Aortic smooth muscle cell (primary cell): Measurements from ENCODE around the genes C10orf90 and NPS.

DNA sequence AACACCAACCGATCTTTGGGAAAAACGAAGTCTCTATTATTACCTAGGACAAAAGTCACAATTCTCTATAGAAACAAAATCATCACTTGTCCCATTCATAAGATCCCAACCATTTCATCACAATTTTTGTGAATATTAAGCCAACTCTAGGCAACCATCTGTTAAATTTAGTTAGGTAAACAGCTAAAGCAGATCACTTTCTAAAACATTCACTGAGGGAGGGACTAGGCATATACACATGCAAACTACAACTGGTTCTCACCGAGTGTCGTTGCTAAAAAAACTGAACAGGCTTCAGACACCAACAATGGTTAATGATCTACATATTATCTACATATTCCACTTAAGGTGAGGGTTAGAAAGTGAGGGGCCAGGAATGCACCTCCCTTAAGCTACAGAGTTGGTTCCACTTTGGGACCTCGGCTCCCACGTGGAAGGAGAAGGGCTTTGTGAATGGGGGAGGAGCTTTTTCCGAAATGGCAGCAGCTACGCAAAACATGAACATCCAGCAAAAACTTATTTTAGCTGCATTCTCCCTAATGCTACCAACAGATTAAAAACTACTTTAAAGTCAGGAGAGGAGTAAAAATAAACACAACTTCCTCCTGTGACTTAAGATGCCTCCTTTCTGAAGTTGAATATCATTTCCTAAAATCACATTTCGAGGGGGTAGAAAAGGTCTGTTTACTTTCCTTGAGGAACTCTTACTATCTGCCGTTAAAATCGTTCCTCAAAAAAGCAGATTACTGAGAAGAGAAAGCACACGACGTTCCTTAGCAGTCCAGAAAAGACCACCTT lies 126.7 kb upstream of the CTBP2 start:
- RRBS = no CpG with 5 or more reads among the region's 13 CpGs

- RRBS = 1% methylated on average over 21 of the region's 80 CpGs
Observed at GRCh38 chr10:125160077-125160783, 132.4 kb upstream of the CTBP2 start.

- RRBS = 3% methylated on average over 12 of the region's 22 CpGs
Observed at GRCh38 chr10:125161425-125161735, 133.5 kb upstream of the CTBP2 start.

- RRBS = no CpG with 5 or more reads among the region's 7 CpGs
Observed at GRCh38 chr10:125836323-125837147, 13.2 kb downstream of the BCCIP start.

DNA sequence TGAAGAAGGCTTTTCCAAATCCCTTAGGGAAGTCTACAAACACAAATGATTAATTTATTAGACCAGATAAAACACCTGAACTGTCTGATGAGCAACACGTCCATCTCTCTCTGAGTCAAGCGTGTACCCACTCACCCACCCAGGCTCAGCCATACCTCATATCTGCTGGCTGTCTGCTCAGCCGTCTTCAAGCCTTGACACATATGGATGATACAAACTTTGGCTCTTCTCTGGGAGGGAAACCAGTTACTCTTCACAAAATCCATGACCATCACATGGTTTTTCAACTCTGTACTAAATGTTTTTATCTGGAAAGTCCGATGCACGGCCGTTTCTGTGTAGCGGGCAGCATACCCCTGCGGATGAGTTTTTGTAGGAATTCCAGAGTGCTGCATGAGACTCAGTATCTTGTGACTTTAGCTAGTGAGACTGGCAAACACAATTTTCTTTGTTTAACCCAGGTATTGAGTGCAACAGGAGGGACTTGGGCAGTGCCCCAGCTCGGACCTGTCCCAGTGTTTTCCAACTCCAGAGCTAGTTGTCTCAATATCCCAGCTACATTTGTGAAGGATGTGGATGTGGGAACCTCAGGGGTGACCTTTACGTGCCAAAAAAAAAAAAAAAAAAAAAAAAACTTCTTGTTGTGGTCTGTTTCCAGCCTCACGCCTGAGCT lies at the start of gene C10orf90:
Gene C10orf90 (minus strand): TSS at position 608 of the 673 bp plus-strand sequence.
- RRBS = no CpG with 5 or more reads among the region's 11 CpGs

DNA sequence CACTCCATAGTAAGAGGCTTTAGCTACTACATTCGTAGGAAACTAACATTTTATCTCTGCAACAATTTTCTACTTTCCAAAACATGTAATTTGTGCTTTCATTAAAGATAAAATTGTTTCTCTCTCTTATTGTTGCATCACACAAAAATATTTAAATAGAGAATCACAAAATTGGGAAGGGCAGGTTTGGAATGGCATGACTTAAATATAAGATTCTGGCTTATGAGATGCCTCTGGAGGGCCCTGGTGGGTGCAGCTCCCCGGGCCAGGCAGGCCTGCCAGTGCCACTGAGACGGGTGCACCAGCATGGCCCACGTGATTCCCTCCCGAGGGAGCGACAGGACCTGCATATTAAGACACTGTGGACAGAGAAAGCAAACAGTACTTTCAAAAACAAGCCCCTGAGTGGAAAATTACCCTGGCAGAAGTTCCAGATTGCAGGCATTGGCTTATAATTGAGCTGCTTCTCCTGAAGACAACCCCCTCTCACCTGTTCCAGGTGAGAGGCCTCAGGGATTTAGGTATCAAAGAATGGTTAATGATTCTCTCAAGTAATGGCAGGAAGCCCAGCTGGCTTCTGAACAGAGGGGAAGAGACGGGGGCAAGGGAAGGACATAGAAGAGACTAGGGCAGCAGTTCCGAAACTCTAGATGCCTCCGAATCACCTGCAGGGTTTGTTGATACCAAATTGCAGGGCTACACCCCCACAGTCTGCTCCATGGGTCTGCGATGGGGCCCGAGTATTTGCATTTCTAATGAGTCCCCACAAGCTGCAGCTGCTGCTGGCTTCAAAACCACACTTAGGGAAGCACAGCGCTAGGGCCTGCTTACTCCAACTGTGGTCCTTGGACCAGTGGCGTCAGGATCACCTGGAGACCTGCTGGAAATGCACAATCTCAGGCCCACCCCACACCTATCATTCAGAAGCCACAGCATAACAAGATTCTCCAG lies 66.0 kb upstream of the DOCK1 start:
- RRBS = no CpG with 5 or more reads among the region's 13 CpGs

- RRBS = no CpG with 5 or more reads among the region's 15 CpGs
Observed at GRCh38 chr10:127012472-127013100, 107.4 kb downstream of the DOCK1 start.

GRCh38 chr10:127013101-127014057 lies 108.2 kb downstream of the DOCK1 start:
- RRBS = no CpG with 5 or more reads among the region's 17 CpGs

- RRBS = no CpG with 5 or more reads among the region's 5 CpGs
Observed at GRCh38 chr10:127196999-127197222, 520 bp upstream of the INSYN2A start.

- RRBS = no CpG with 5 or more reads among the region's 11 CpGs
Observed at GRCh38 chr10:127296880-127297568, 100.6 kb upstream of the INSYN2A start.

DNA sequence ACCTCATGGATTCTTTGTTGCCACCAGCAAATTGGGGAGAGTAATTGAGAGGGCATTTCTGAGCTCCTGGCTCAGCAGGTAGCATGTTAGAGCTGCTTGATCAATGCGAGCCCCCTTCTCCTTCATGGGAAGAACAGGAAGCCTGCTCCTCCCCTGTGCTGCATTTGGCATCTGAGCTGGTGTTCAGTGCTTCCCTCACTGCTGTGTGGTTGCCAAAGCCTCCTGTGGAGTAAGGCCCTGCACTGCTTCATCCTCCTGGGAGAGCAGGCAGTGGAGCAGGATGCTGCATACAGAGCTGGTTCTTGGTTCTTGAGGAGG lies 127.3 kb upstream of the INSYN2A start:
- RRBS = no CpG with 5 or more reads among the region's 1 CpG

- RRBS = no CpG with 5 or more reads among the region's 3 CpGs
Observed at GRCh38 chr10:127549139-127549391, at the start of gene NPS. Gene NPS (plus strand): TSS chr10:127549309.

DNA sequence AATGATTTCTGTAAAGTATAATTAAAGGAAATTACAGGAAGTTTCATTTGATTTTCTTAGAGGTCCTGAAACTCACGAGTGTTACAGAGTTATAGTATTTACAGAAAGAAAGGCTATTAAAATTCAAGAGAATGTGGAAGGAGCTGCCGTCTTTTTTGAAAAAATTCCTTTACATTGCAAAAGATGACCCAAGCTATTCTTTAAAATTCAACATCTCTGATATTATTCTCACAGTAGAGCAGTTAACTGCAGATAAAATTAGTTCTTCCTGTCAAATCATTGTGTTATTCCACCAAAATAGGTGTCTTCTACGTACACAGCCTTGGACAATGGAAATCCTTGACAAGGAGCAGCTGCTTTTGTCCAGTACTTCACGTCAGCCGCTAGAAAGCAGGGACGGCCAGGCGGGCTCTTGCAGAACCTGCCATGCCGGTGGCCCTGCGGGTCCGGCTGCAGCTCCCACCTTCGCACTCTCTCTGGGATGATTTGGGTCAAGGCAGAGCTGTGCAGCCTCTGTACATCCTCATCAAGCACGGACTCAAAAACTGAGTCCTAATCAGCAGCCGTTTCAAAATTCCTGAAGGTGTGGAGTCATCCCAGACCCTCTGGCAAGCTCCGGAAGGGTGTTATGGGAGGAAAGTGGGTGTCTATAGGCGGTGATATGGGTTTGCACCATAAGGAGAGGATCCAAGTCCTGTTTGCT lies 2.3 kb upstream of the FOXI2 start:
- RRBS = no CpG with 5 or more reads among the region's 15 CpGs

GRCh38 chr10:127872353-127873029 lies 20.2 kb downstream of the CLRN3 start:
- RRBS = no CpG with 5 or more reads among the region's 14 CpGs

- RRBS = no CpG with 5 or more reads among the region's 12 CpGs
Observed at GRCh38 chr10:127886439-127887050, 6.2 kb downstream of the CLRN3 start.

DNA sequence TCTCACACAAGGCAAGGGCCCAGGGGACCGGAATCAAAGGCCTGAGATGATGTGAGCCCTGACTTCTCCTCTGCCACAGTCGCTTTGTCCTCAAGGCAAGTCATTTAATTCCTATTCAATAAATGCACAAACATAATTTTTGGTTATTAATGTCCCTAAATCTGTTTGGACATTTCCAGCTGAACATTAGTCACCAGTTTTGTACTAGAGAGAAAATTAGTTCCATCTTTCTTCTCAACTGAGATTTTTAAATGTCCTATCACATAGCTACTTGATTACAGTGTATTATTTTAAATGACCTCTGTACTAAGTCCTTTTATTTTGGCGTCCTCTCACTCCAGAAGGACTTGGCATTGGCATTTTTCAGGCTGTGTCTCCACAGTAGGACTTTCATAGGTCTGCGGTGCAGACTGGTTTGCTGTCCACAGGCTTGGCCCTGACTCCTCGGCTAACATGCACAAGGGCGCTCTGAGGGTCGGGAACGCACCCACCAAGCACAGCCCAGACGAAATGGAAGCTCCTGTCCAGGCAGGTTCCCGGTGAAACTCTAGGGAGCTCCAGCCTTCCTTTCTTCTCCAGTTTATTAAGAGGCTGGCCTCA lies 6.4 kb downstream of the PTPRE start:
- RRBS = no CpG with 5 or more reads among the region's 10 CpGs

DNA sequence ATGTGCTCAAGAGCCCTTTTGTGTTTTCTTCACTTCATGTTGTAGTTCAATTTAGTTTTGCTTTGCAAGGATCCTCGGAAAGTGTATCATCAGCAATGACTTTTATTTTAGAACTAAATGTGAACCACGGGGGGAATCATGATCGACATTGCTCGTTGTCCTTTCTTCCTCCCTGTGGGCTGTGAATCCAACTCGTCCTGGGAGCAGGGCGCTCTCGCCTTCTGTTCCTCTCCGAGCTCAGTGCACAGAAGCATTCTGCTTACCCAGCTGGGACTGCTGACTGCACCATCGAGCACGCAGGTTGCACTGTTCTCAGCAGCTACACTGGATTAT lies 92.3 kb downstream of the PTPRE start:
- RRBS = no CpG with 5 or more reads among the region's 10 CpGs

GRCh38 chr10:128048739-128049325 lies 77.4 kb downstream of the MKI67 start:
- RRBS = no CpG with 5 or more reads among the region's 9 CpGs

DNA sequence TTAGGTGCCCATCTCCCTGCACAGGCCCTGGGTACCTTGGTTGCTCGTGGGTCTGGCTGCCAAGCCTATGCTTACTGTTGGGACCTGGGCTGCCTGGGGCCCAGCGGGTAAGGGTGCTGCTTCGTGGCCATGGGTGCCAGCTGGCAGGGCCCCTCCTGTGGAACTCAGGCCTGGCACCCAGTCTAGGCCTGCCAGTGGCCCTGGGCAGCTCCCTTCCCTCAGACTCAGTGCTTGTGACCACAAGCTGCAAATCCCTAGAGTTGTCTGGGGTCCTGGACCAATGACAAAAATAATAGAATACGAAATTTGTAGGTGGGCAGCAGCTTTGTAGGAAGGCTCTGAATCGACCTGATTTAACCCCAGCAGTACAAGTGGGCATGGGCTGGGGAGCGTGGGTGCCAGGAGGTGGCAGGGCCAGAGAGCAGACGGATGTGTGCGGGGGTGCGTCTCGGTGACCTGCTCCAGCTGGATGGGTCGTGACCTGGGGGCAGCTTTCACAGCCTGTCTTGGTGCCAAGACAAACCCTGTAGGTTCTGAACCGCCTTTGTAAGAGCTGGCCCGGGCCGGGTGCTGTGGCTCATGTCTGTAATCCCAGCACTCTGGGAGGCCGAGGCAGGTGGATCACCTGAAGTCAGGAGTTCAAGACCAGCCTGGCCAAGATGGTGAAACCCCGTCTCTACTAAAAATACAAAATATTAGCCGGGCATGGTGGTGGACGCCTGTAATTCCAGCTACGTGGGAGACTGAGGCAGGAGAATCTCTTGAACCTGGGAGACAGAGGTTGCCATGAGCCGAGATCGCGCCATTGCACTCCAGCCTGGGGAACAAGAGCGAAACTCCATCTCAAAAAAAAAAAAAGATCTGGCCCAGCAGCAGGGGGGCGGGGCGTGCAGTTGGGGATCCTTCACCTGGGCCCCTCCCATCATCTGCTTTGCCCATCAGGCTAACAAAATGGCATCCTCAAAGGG lies 69.6 kb downstream of the MKI67 start:
- RRBS = no CpG with 5 or more reads among the region's 25 CpGs

- RRBS = 48% methylated on average over 4 of the region's 7 CpGs
Observed at GRCh38 chr10:128064820-128065176, 61.4 kb downstream of the MKI67 start.